ENCODE measurements around the gene RGR.

DNA sequence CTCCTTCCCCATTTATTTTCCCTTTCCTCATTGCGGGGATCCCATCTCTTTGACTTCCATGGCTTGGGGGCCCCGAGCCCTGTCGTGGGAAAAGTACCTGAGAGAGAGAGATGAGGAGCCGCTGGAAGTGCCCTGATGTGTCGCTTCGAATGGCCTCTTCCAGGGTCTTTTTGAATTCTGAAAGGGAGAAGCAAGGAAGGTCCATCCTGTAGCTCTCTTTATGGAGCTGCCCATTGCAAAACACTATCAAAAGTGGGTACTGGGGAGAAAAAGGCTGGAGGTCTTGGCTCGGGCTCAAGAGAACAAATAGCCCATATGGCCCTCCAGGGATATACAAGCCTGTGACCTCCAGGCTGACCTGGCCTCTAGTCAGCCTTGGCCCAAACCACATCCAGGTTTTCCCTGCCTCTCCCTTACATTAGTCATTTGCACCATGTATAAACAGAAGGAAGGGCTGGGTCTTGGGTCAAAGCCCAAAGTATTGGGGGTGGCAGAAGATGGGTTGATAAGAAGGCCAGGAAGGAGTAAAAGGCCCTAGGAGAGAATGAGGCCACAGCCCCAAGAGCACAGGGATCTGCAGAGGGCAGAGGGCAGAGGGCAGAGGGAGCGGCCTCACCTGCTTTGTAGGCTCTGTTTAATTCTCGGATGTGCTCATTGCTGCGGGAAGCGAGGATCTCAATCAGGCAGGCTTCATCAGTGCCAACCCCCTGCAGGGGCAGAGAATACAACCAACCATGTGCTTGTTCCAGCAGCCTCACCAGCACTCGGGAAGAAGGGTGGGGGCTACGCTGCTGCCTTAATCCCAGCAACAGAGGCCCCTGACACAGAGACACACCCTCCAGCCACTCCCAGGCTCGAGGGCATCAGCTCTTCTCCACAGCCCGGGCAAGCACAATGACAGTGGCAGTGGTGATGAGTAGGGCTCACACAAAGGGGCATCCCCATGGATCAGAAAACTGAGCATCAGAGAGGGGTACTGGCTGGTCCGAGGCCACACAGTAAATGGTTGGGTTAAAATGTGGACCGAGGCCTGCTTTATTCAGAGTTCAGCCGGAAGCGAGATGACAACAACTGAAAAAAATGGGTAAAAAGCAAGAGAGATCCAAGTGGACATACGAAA lies 31.3 kb downstream of the PLAC9 start:
- RAMPAGE, long total RNA, result no peak
- RRBS, result no CpG with 5 or more reads among the region's 20 CpGs

- RAMPAGE, long total RNA, result no peak
- RRBS, result 85% methylated on average over 3 of the region's 15 CpGs
These were observed 34.1 kb downstream of the PLAC9 start for GRCh38 chr10:80166570-80167043.

DNA sequence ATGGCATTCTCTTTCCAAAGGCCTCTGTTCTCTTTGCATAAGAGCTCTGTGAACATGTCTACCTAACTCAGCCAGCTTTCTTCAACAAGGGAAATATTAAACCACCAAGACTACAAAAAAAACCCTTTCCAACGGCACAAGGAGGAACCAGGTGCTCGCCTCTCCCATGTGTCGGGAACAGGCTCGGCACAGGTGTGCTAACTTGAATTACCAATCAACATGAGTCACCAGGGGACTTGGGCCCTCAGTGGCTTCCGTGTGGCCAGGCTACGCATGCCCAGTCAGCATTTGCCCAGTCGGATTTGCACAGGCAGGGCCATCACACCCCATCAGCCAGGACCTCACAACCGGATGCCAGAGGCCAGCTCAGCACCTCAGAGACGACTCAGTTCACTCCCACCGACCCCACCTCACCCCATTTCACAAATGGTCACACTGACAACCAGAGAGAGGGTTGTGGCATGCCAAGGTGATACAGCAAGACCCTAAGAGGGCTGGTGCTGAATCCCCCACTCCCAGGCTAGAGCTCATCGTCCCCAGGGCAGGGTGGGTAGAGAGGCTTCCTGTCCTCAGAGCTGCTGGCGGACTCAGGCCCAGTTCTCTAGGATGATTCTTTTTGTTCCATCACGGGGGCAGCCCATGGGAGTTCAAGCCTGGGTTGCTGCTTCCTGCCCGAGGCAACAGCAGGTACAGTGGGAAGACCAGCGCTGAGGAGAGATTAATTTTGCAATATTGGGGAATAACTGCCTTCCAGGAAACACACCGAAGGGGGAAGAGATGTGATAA lies 13.7 kb downstream of the ANXA11 start:
- RAMPAGE, long total RNA, result no peak
- RRBS, result no CpG with 5 or more reads among the region's 16 CpGs

- RAMPAGE, long total RNA, result no peak
- RRBS, result no CpG with 5 or more reads among the region's 5 CpGs
These were observed 9.6 kb downstream of the ANXA11 start for GRCh38 chr10:80195646-80196201.

- RAMPAGE, long total RNA, result no peak
- RRBS, result no CpG with 5 or more reads among the region's 9 CpGs
These were observed 1.1 kb downstream of the ANXA11 start for GRCh38 chr10:80204115-80204686.

- RAMPAGE, long total RNA, result no peak
- RRBS, result 85% methylated on average over 2 of the region's 13 CpGs
These were observed 6.1 kb downstream of the MAT1A start for GRCh38 chr10:80283198-80283982.

GRCh38 chr10:80506175-80506900 lies 31.4 kb upstream of the SH2D4B start:
- RAMPAGE, long total RNA, result no peak
- RRBS, result no CpG with 5 or more reads among the region's 8 CpGs

- RAMPAGE, long total RNA, result no peak
- RRBS, result no CpG with 5 or more reads among the region's 9 CpGs
These were observed 234.3 kb downstream of the SH2D4B start for GRCh38 chr10:80771922-80772455.

- RAMPAGE, long total RNA, result no peak
- RRBS, result no CpG with 5 or more reads among the region's 7 CpGs
These were observed 593.5 kb upstream of the GHITM start for GRCh38 chr10:83545748-83546338.

GRCh38 chr10:84146024-84147251 lies 7.1 kb downstream of the GHITM start:
- RAMPAGE, long total RNA, result no peak
- RRBS, result no CpG with 5 or more reads among the region's 10 CpGs

GRCh38 chr10:84198314-84198636 lies 3.9 kb downstream of the CDHR1 start:
- RAMPAGE, long total RNA, result no peak
- RRBS, result no CpG with 5 or more reads among the region's 3 CpGs

GRCh38 chr10:84244947-84245548 lies at the start of gene RGR:
TSS of gene RGR (plus strand) at chr10:84245053.
- RAMPAGE, long total RNA, result no peak
- RRBS, result no CpG with 5 or more reads among the region's 10 CpGs

DNA sequence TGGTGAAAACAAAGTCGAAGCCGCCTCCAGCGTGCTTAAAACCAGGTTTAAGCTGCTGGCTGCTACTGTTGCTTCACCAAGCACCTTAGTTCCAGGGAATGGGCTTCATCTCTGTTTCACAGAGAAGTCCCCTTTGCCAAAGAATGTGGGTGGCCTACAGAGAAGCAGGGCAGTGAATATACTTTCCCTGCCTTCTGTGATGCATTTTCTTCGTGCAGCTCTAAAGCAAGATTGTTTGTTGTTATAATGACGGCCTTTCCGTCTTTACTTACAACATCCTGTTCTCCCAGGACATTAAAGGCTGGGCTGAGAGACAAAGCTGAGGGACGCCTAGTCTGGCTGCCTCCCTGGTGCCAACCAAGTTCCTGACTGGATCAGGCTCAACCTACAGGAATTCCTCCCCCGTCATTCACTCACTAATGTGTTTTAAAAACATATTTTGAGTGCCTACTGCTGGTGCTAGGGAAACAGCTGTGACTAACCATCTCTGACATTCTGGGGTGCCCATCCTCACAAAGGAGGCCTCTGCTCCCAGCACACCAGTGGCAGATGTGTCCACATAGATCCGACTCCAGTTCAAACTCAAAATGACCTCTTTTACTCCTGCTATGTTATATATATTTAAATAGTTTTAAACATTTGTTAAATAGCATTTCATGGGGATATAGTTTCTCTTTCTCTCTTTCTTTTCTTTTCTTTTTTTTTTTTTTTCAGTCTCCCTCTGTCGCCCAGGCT lies 31.8 kb upstream of the CCSER2 start:
- RAMPAGE, long total RNA, result no peak
- RRBS, result no CpG with 5 or more reads among the region's 10 CpGs

DNA sequence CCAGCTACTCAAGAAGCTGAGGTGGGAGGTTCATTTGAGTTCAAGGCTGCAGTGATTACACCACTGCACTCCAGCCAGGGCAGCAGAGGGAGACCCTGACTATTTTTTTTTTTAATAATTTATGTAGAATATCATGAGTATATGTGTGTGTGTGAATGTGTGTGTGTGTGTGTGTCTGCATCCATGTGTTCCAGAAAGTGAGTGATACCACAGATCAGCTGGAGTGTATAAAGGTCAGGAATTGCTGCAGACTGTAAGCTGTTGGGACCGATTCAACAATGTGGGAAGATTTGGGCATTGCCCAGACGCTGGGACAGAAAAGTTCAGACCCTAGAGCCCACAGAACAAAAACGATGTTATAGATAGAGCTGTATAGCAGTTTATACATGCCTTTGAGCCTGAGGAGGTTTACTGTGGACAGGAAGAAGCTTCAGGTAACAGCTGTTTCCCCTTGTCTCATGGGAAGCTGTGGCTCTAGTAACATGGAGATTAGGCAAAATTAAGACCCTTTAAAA lies 435.6 kb downstream of the CCSER2 start:
- RAMPAGE, long total RNA, result no peak
- RRBS, result no CpG with 5 or more reads among the region's 3 CpGs

DNA sequence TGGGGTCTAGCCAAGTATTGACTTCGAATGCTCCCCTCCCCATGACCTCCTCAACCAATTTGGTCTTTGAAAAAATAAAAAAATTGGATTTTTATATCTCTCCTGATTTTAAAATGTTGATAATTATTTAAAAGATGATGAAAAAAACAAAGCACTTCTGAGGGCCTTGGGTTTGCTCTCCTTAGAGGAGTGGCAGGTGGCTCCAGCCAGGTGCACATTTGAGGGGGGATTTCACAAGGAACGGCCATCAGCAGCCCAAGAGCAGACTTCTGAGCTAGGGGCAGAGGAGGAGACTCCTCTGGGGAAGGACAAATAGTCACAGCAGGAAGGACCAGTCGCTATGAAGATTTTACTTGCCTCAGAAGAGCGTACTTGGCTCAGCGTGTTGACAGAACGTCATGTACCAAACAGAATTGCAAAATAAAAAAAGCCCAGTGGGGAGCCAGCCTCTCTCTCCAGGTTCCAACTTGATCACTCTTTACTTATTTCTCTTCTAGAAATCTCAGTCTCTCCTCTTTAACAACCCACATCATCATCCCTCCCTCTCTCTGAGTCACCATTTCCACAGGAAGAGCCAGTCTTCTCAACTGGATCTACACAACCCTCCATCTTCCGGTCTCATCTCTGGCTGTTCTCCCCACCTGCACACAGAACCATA lies 718.5 kb downstream of the GRID1 start:
- RAMPAGE, long total RNA, result no peak
- RRBS, result no CpG with 5 or more reads among the region's 7 CpGs

GRCh38 chr10:86672175-86672929 lies 4.0 kb downstream of the LDB3 start:
- RAMPAGE, long total RNA, result start-site peak on the minus strand at chr10:86672378-86672462, 7 and 14 reads in 2 replicates
- RRBS, result no CpG with 5 or more reads among the region's 14 CpGs

- RAMPAGE, long total RNA, result no peak
- RRBS, result 15% methylated on average over 2 of the region's 6 CpGs
These were observed 16.0 kb downstream of the LDB3 start for GRCh38 chr10:86684192-86684796.

DNA sequence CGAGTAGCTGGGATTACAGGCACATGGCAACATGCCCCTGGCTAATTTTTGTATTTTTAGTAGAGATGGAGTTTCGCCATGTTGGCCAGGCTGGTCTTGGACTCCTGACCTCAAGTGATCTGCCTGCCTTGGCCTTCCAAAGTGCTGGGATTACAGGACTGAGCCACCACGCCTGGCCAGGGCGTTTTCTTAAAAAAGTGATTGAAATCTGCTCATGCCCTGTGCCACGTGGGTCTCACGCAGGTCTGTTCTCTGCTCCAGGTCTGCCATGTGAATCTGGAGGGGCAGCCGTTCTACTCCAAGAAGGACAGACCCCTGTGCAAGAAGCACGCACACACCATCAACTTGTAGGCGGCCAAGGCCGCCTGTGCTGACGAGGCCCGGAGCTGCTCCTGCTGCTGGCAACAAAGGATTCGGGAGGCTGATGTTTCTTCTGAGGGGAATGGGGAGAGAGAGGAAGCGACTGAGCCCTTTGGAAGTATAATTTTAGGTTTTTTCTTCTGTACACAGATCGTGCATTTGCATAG lies 23.7 kb upstream of the BMPR1A start:
- RAMPAGE, long total RNA, result no peak
- RRBS, result no CpG with 5 or more reads among the region's 15 CpGs

DNA sequence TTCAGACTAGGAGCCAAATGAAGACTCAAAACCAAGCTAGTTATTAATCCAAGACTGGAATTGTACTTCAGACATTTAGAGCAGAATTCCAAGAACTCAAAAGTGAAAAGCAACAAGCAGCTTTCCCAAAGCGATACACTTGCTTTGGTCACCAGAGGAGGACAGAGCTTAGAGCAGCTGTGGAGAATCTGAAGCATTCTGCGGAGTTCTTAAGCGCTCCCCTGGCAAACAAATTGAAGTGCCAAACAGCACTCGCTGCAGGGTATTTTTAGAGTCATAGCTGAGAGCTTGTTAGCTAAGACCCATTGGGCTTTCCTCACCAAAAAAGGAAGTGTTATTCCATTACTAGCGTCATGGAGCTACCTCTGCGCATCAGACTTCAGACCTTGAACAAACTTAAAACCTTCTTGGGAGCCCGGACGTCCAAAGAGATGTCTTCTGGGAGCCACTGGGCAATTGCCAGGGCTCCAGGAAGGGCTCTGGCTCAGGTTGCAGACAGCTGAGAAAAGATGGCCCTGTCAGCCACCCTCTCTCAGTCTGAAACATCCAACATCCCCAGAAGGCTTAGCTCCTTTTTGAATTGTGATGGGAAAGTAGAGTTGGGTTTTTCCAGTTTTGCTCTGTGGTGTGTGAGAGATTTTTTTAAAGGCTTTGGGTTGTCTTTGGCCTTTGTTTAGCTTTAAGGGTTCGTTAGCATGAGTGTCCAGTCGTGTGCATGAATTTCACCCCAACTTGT lies 23.1 kb upstream of the BMPR1A start:
- RAMPAGE, long total RNA, result no peak
- RRBS, result no CpG with 5 or more reads among the region's 10 CpGs

- RAMPAGE, long total RNA, result no peak
- RRBS, result no CpG with 5 or more reads among the region's 3 CpGs
These were observed 91.5 kb downstream of the MMRN2 start for GRCh38 chr10:86865841-86866431.

All from cardiac muscle cell (in vitro differentiated cells and primary cell).